ENCODE measurements around the genes TCF23, SLC5A6, FNDC4 and RBKS.

GRCh38 chr2:26395251-26396031, 6.3 kb upstream of the DRC1 start:
- PRO-cap, result no peak

GRCh38 chr2:26487311-26487544, 71.3 kb downstream of the OTOF start:
- PRO-cap, result unidirectional peak, minus-strand start at chr2:26487446

- PRO-cap, result no peak
These were observed 3.9 kb downstream of the MAPRE3 start for GRCh38 chr2:26974252-26974722.

GRCh38 chr2:27088970-27089554, 2.5 kb downstream of the KHK start:
- PRO-cap, result no peak

DNA sequence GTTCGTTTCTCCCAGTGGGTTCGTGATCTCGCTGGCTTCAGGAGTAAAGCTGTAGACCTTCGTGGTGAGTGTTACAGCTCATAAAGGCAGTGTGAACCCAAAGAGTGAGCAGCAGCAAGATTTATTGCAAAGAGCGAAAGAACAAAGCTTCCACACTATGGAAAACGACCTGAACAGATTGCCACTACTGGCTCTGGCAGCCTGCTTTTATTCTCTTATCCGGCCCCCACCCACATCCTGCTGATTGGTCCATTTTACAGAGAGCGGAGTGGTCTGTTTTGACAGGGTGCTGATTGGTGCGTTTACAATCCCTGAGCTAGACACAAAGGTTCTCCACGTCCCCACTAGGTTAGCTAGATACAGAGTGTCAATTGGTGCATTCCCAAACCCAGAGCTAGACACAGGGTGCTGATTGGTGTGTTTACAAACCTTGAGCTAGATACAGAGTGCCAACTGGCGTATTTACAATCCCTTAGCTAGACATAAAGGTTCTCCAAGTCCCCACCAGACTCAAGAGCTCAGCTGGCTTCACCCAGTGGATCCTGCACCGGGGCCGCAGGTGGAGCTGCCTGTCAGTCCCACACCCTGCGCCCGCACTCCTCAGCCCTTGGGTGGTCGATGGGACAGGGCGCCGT, 7.9 kb downstream of the CGREF1 start:
- PRO-cap, result no peak

- PRO-cap, result no peak
These were observed at the start of gene TCF23 for GRCh38 chr2:27148574-27149393. TCF23 (plus strand) TSS chr2:27149004.

- PRO-cap, result no peak
These were observed 20.2 kb upstream of the ATRAID start for GRCh38 chr2:27191609-27191974.

DNA sequence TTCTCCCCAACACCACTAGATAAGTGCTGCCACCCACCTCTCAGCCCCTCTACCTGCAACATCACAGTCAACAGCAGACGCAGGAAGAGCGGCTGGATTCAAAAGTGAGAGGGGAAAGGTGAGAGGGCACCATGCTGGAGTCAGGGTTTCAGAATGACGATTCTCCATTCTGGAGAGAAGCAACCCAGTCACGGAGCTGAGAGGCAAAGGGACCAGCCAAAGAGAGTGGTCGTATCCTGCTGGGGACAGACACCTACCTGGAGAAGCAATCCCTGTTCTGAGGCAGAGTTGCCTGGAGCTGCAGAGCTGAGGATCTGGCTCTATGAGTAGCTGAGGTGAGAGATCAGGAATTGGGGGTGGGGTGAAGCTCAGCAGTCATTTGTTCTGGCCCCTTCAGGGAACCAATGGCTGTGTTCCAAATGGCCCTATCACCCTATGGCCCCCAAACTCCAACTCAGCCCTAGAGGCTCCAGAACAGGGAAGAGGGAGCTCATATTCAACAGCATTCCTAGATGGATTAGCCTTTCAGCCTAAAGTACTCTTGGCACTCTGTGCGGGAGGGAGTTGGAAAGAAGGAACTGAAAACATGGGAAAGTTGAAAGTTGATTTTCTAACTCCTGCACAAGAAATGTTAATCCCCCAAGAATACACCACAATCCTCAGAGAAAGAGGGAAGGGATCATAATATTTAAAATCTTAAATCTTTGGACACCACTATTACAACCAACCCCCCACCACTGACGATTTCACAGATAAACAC, 3.3 kb upstream of the ATRAID start:
- PRO-cap, result bidirectional peak, plus-strand start at position 456 of the sequence, minus-strand start at position 316 of the sequence

GRCh38 chr2:27212164-27212663, at the start of gene SLC5A6:
SLC5A6 (minus strand) TSS chr2:27212268.
- PRO-cap, result bidirectional peak, plus-strand start at chr2:27212390, minus-strand start at chr2:27212240; bidirectional peak, plus-strand start at chr2:27212623, minus-strand start at chr2:27212569

- PRO-cap, result bidirectional peak, plus-strand start at chr2:27212840, minus-strand start at chr2:27212777; bidirectional peak, plus-strand start at chr2:27213052, minus-strand start at chr2:27213002; unidirectional peak, minus-strand start at chr2:27213284
These were observed 789 bp upstream of the SLC5A6 start for GRCh38 chr2:27212664-27213450.

- PRO-cap, result no peak
These were observed 5.7 kb downstream of the EIF2B4 start for GRCh38 chr2:27364146-27365099.

- PRO-cap, result no peak
These were observed 1.6 kb downstream of the ZNF513 start for GRCh38 chr2:27378638-27379595.

- PRO-cap, result unidirectional peak, plus-strand start at chr2:27494872; unidirectional peak, plus-strand start at chr2:27494972; bidirectional peak, plus-strand start at chr2:27495301, minus-strand start at chr2:27495198
These were observed at the start of gene FNDC4 for GRCh38 chr2:27494656-27495558. FNDC4 (minus strand) TSS chr2:27495200.

DNA sequence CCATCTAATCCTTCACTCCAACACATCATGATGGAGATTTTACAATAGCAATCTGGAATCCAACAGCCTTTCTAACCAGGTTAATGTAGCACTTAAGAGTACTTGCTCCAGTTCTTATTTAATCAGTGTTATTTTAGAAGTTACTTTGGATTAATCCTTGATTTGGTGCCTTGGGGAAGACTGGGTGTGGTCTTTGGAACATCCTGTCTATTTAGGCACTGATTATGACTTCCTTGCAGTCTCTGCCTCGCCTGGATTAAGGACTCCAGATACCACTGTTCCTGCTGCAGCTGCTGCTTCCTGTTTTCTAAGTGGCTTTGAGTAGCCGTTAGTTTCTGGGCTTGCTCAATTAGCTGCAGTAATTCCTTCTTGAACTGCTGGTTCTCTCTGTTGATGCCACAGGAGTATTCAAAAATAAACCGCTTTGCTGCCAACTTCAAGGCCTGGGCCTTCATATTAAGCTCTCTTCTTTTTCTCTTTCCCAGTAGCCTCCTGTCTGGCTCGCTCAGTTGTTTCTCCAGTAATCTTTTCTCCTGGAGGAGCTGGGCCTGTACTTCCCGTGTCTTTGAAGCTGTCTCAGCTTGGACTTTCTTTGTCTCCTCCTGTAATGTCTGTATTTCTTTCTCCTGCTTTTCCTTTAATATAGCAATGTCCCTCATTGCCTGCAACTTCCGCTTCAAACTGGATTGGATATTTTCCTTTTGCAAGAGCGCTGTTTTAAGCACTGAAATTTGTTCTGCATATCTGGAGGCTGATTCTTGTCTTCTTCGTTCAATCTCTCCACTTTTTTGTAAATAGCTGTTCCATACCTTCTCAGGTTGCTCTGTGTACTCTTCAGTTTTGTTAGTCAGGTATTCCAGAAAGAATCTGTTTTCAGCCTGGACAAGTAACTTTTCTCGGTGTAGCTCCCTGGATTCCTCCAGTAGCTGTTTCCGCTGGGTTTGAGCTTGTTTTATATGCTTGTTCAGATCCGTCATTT, 1.7 kb downstream of the CCDC121 start:
- PRO-cap, result no peak

GRCh38 chr2:27668612-27669421, 5.1 kb downstream of the SLC4A1AP start:
- PRO-cap, result no peak

- PRO-cap, result bidirectional peak, plus-strand start at chr2:27890315, minus-strand start at chr2:27890323; bidirectional peak, plus-strand start at chr2:27890809, minus-strand start at chr2:27890667
These were observed at the start of gene RBKS for GRCh38 chr2:27890083-27890918. RBKS (minus strand) TSS chr2:27890387.

DNA sequence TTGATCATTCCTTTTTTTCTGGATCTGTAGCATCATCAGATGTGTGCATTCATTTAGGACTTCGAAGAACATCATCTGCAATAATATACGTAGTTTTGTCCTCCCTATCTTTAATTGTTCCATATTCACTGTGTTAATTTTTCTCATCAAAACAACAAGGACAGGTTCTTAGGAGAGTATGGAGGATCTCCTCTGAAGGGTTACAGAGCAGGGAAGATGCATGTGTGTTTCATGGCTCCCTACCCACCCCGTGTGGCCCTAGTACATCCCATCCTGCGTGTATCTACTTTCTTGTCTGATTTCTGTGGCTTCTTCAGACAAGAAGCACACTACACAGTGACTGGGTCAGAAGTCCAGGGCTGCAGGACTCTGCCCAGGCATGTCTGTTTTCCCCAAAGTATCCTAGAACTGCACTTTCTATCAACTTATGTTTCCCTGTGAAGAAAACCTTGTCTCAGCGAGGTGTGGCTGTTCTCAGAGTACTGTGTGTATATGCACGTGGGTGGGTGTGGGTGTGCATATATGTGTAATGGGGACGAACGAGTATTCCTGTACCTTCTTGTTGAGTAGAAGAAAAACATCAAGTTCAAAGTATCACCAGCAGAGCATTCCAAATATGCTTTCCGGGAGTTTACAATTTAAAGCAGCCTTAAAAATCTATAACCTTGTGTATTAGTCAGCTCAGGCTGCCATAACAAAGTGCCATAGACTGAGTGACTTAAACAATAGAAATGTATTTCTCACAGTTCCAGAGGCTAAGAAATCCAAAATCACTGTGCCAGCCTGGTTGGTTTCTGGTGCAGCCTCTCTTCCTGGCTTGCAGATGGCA, 220.3 kb upstream of the FOSL2 start:
- PRO-cap, result no peak

DNA sequence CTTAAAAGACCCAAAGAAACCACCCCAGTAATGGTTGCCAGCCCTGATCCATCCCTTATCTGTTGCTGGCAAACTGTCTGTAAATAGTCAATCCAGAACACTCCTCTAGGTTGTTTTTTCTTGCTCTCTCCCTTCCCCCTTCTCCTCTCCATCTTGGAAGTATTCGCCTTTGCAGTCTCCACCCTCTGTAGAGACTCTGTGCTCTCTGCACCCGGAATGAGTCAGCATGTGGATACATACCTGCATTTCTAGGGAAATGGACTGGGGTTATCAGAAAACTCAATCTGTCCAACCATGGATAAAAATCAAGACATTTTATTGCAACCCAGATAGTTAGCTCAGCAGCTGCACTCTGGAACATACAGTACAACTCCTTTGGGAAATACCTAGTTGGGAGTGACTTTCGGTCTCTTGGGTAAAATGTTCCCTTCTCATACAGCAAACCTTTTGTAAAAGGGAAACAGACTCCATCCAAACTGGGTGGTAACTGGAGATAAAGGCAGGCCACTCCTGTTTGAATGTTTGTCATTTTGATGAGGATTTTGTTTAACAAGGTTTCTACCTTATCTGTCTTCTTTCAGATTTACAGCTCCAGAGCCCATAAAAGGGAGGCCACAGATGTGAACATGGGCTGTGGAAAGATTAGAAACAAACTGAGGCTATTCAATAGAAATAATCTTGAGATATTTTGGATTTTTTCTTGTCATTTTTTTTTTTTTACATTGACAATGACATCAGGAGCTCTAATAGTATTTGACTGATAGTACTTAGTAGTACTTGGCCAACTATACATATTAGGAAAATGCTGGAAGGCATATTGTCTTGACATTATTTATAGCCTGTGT, 123.3 kb upstream of the FOSL2 start:
- PRO-cap, result no peak

GRCh38 chr2:28328492-28328709, 64.3 kb upstream of the FOSL2 start:
- PRO-cap, result no peak

DNA sequence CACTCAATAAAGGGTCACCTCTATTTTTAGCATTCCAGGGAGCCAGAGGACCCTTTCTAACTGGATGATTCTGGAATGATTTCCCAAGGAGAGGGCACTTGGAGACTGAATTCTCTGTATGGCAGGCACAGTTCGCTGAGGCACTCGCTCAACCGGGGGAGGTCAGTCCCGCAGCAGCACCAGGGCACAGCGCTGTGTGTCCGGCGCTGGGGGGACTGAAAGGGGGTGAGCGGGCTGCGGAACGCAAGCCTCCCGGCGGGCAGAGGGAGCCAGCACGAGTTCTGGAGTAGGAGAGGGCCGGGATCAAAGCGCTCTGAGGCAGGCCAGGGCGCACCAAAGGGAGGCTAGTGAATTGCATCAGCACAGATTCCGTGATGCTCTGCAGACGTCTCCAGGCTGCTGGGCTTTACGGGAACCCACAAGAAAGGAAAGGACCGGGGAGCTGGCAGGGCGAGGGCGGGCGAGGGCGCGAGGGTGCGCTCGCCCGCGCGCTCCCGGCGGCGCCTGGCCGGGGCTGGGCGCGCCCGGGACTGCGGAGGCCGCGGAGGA, 2.6 kb upstream of the FOSL2 start:
- PRO-cap, result bidirectional peak, plus-strand start at position 187 of the sequence, minus-strand start at position 221 of the sequence; bidirectional peak, plus-strand start at position 421 of the sequence, minus-strand start at position 315 of the sequence

Data from H9 (cell line).